ENCODE measurements around a stretch of chr20.

GRCh38 chr20:3493969-3494623 is 23.3 kb downstream of the ATRN start:
- PRO-cap = no peak

DNA sequence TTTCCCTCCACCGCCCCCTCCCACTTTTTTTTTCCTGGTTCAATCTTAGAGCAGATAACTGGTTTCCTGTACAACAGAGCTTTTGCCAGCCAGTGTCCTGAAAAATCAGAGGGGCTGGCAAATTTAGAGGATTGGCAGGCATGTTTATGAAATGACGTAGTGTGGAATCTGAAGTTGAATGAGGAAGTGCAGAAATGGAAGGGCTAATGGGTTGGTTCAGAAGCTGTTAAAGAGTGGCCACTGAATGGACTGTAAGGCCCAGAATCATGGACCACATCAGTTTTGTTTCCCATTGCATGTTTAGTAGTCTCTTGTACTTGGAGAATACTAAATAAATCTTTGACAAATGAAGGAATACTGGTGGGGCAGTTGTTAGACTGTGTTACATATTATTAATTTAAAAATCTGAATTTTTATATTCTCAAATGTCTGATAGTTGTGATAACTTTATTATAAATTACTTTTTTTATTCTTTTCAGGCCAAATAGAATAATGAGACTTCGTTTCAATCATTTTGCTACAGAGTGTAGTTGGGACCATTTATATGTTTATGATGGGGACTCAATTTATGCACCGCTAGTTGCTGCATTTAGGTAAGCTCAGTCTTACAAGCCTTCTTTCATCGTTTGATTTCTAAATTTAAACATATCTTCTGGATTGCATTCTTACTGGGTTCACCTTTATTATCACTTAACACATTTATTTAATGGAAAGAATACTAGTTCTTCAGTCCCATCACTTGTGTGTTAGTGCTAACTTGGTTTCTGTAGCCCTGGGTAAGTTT is 69.1 kb downstream of the ATRN start:
- PRO-cap = unidirectional peak, minus-strand start at position 99 of the sequence

GRCh38 chr20:3680654-3681534 is 916 bp downstream of the ADAM33 start:
- PRO-cap = no peak

GRCh38 chr20:3727157-3727718 is 5.2 kb upstream of the HSPA12B start:
- PRO-cap = no peak

GRCh38 chr20:3785975-3786581 is 462 bp downstream of the CENPB start:
- PRO-cap = no peak

GRCh38 chr20:3875803-3876553 is 13.2 kb upstream of the PANK2 start:
- PRO-cap = no peak

- PRO-cap = no peak
Measured at GRCh38 chr20:3907444-3908067, 18.4 kb downstream of the PANK2 start.

DNA sequence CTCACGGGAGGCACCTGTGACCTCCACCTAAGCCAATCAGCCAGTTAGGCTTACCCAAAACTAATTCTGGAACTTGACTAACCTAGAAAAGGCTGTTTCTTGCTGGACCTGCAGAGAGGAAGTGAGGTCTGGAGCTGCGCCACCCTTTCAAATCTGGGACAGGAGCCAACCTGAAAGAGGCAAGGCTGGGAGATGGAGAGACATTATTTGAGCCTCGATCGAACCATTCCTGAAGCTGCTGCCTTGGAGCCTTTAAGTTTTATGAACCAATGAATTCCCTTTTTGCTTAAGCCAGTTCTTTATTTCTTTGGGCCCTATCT is 36.1 kb upstream of the SMOX start:
- PRO-cap = no peak

GRCh38 chr20:4119701-4120291 is 28.8 kb upstream of the SMOX start:
- PRO-cap = no peak

GRCh38 chr20:4135424-4136015 is 13.1 kb upstream of the SMOX start:
- PRO-cap = unidirectional peak, minus-strand start at chr20:4135669

GRCh38 chr20:4664486-4665284 is 21.6 kb upstream of the PRNP start:
- PRO-cap = no peak

- PRO-cap = no peak
Measured at GRCh38 chr20:4766704-4767225, 45.1 kb downstream of the PRND start.

- PRO-cap = no peak
Measured at GRCh38 chr20:4792435-4792862, 31.0 kb downstream of the RASSF2 start.

GRCh38 chr20:4918571-4918854 is 82.8 kb downstream of the SLC23A2 start:
- PRO-cap = unidirectional peak, plus-strand start at chr20:4918797

DNA sequence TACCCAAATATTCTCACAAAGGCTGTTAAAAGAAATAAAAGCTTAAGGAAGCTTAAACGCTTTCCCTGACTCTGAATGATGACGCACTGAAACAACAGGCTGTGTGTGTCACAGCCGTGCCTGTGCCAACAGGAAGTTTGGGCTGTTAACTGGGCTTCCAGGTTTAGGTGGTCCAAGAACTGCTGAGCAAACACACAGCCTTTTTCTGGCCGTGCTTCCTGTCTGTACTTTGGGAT is 75.2 kb downstream of the SLC23A2 start:
- PRO-cap = unidirectional peak, minus-strand start at position 77 of the sequence

DNA sequence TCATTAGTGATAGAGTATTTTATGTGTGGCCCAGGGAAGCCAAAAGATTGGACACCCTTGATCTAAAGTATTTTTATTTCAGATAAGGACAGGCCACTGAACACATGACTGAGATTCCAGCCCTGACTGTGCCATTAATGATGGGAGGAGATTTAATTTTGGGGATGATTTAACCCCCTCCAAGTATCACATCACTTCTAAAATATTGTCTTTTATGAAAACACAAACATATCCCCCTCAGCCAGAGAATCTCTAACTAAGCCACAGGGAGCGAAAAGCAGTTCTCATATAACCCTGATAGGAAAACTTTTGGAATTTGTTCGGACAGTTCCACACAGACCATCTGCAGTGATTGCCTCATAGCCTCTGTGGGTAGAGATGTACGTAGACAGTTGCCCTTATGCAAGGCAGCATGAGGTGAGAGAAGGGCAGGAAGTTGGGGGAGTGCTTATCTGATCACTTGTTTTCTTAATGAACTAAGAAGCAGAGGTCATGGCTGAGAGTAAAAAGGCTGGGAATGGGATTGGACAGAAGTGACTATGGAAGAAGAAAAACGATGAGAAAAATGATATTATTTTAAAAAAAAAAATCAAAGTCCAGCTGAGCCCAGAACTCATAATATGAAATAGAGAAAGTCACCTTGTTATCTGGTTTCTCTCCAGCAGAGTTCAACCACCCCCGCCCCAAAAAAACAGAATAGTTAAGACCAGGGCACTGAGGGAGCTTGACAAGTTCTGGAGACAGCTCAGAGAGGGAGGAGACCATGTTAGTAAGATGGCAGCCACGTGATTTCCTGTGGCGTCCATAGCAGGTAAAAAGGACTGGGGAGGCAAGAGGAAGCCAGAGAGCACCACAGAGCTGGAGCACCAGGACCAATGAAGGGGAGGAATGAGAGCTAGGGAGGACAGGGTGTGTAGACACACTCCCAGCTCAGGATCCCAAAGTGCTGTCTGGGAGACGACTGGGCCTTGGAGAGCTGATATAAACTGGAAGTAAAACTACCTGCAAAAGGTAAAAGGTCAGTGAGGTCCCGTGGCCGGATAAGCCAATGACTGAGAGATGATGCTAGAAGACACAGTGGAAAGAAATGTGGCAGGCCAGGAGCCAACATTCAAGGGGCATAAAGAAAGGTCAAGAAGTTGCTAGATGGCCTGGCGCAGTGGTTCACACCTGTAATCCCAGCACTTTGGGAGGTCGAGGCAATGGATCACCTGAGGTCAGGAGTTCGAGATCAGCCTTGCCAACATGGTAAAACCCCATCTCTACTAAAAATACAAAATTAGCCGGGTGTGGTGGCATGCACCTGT is 39.3 kb downstream of the SLC23A2 start:
- PRO-cap = no peak

DNA sequence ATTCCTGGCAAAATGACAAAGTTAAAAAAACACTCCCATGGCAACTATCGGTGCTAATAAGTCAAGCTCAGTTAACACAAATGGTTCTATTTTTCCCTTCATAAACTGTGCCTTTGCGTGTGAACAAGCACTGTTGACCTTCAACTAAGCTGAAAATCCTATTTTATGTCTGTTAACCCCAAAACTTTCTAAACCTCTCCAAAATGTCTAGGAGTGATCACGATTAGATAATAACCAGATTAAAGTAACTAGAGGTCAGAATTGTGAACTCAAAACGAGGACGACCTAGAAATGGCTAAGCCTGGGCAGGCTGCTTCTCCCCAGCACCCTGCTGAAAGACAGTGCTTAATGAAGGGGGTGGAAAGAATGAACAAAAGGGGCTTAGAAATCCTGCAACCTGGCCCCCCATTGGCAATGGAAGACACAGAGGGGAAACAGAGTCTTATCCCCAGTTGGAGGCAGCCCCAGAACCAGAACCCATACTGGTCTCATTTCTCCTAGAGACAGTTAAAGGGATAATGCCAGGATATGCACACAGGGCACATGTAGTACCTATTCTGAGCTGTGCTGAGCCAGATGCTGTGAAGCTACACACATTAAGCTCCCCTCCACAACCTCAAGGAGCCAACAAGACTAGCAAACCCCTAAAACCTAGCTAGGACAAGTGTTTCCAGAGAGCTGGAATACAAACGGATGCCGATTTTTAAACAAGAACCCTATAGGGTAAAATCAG is 23.0 kb downstream of the SLC23A2 start:
- PRO-cap = no peak

GRCh38 chr20:5072646-5073890 is 39.8 kb downstream of the TMEM230 start:
- PRO-cap = no peak

GRCh38 chr20:5078388-5078962 is 34.4 kb downstream of the TMEM230 start:
- PRO-cap = unidirectional peak, minus-strand start at chr20:5078576; unidirectional peak, minus-strand start at chr20:5078622

DNA sequence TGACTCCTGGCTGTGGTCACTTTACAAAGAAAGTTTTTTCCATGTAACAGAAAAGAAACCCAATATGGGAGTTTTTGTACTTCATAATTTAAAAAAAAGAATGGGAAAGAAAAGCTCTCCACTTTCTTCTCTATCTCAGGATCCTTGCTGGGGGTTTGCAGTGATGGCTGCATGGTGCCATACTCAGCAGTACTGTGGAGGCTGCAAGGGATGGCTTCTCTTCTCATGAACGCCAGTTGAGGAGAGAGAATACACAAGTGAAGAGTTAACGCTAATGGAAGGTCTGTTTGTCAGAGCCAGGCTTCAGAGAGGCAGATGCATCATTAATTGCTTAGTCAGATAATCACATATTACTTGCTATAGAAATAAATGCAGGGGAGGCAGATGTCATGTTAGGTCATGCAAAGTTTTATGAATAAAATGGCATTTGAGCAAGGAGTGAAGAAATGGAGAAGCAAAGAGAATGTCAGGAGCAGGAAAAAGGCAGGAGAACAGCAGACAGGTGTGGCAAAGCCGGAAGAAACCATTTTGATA is 51.2 kb downstream of the CDS2 start:
- PRO-cap = no peak